RPMI7951 (cell line): ENCODE results near the gene RTN4RL1.

GRCh38 chr17:1461158-1461644 lies 5.2 kb upstream of the CRK start:
- RAMPAGE, long total RNA, result no peak

GRCh38 chr17:1533638-1534368 lies 17.4 kb upstream of the INPP5K start:
- RAMPAGE, long total RNA, result no peak

- RAMPAGE, long total RNA, result no peak
These were observed 9.6 kb downstream of the PITPNA start for GRCh38 chr17:1552821-1553467.

DNA sequence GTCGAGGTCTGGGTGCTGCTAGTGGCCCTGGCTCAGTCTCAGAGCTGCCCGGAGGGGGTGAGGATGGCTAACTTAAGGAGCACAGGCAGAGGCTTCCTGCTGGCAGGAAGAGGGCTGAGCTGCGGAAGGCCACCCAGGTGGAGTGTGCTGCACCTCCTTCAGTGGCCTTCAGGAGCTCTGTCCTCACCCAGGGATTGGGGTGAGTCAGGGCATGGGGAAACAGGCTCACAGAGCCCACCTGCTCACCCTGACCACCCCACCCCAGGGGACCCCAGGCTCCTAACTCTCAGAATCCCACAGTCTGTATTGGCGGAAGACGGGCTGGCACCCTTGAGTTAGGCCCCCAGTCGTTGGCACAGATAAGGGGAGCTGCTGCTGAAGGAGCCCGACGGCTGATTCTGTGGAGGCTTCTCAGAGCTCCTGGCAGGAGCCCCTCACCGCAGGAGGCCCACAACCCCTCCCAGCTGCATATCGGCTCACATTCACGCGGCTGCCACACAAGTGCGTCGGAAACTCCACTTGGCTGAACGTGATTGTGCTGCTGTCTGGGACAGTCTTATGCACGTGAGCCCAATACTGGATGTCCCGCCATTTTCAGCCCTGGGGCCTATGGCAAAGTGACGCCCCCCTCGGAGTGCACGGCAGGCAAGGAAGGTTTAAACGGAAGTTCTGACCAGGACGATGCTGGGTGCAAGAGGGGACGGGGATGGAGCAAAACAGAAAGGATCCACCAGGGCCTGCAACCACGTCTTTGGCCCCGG lies 8.6 kb upstream of the PITPNA start:
- RAMPAGE, long total RNA, result no peak

GRCh38 chr17:1577105-1578006 lies 14.8 kb upstream of the PITPNA start:
- RAMPAGE, long total RNA, result no peak

DNA sequence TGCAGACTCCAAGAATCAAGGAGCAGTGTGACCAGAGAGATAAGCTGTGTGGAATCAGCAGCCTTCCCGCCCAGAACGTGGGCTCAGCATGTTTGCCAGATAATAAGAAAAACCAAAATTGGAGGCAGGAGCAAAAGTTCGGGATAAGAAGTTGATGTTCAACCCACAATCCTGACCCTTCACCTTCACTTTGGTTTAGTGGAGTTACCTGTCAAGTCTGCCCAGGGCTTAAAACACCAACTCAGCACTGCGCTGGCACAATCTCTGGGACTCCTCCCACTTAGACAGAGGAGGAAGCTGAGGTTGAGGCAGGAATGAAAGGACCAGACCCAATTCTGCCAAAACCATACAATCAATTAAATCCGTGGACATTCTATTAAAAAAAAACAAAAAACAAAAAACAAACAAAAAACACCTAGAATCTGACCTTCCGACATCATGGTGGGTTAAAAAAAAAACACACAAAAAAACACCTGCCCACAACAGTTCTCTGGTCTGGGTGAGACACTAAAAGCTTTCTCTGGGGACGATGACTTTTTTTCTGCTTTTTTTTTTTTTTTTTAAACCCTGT lies 2.9 kb downstream of the SLC43A2 start:
- RAMPAGE, long total RNA, result no peak

- RAMPAGE, long total RNA, result no peak
These were observed 1.2 kb downstream of the SLC43A2 start for GRCh38 chr17:1627134-1628089.

DNA sequence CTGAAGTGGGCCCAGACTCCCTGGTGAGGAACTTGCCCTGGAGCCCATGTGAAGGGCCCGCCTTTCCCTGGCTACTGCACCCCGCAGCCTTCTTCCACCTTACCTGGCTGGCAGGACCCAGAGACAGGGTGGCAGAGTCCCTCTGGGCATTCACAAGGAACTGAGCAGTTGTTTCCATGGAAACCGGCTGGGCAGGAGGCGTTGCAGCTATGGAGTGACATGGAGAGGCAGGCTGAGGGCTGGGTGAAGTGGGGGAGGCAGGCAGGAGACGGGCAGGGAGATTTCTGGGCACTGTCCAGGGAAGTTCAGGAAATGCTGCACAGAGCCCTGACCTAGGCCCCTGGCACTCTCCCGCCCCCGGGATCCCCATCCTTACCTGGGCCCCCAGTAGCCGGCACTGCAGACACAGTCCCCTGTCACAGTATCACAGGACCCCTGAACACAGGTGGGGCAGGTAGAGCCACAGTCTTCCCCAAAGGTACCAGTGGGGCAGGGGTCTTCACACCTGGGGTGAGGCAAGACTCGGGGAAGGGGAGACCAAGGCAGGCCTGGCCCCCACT lies 5.9 kb downstream of the SCARF1 start:
- RAMPAGE, long total RNA, result no peak

GRCh38 chr17:1644827-1645546 lies 545 bp downstream of the SCARF1 start:
- RAMPAGE, long total RNA, result no peak

GRCh38 chr17:1669348-1669876 lies 15.3 kb downstream of the PRPF8 start:
- RAMPAGE, long total RNA, result no peak

- RAMPAGE, long total RNA, result no peak
These were observed 8.2 kb downstream of the PRPF8 start for GRCh38 chr17:1676407-1676881.

DNA sequence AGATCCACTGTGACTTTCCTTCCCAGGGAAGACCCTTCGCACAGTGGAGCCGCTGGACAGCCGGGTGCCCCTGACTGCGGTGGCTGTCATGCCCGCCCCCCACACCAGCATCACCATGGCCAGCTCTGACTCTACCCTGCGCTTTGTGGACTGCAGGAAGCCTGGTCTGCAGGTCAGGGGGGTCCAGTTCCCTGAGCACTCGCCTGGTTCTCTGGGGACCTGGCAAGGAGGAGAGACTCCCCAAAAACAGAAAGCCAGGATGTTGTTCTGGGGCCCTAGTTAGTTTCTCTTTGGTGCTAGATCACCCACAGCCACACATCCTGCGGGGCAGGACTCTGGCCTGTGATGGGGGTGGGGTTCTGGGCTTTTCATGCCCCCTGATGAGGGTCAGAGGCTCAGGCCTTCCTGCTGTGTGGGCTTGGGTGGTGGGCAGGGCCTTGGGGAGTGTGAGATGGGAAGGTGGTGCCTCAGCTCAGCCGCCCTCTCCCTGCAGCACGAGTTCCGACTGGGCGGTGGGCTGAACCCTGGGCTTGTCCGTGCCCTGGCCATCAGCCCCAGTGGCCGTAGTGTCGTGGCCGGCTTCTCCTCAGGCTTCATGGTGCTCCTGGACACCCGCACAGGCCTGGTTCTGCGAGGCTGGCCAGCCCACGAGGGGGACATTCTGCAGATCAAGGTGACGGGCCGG lies 7.0 kb upstream of the SERPINF2 start:
- RAMPAGE, long total RNA, result no peak

GRCh38 chr17:1762920-1763663 lies 1.2 kb downstream of the SERPINF1 start:
- RAMPAGE, long total RNA, result no peak

DNA sequence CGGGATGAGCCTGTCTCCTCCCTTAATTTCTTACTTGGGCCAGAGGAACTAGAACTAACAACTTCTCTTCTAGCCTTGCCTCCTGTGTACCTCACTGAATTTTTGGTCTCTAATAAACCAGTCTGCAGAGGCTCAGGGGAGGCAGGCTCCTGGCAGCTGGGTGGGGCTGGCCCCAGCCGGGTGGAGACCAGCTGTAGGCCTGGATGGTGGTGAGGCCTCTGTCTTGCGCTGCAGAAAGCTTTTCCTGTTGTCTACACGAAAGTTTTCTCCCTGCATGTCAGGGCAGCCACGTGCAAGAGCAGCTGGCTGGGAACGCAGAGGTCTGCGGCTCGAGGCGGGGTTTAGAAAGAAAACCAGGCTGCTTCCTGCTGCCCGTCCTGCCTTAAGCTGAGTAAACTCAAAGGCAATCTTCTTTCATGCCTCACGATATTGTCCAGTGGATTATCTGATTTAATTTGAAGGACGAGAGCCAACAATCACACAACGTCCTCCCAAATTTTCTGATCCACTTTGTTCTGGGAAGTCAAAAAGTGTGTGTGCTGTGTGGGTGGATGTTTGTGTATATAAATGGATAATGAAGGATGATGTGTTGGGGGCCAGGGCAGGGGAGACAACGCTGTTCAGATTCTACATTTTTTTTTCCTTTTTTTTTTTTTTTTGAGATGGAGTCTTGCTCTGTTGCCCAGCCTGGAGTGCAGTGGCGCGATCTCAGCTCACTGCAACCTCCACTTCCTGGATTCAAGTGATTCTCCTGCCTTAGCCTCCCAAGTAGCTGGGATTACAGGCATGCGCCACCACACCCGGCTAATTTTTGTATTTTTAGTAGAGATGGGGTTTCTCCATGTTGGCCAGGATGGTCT lies 2.6 kb downstream of the SERPINF1 start:
- RAMPAGE, long total RNA, result no peak

DNA sequence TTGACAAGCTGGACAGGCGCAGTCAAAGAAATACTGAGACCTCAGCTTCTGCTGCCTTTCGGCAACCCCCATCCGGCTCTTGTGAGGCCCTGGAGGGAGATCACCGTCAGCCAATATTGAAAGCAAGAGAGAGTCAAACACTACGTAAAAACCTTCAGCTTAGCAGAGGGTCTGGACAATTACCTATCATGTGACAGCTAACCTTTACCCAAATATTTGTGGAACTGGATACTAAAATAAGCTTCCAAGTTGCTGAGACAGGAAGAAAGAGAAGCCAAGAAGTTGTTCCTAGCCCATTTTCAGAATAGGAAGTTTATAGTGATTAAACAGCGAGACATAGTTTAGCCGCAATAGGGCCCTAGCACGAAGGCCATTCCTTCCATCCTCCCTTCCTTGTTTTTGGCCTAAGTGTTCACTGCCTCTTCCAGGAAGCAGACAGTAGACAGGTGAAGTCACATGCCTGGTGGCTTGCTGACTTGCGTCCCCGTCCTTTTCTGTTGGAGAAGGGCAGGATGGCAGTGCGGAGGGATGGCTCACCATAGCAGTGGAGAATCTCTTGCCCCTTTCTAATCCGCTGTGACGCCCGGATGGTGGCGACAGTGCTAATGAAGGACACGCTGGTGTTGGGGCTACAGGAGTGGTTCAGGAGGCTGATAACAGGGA lies 25.2 kb downstream of the SERPINF1 start:
- RAMPAGE, long total RNA, result no peak

DNA sequence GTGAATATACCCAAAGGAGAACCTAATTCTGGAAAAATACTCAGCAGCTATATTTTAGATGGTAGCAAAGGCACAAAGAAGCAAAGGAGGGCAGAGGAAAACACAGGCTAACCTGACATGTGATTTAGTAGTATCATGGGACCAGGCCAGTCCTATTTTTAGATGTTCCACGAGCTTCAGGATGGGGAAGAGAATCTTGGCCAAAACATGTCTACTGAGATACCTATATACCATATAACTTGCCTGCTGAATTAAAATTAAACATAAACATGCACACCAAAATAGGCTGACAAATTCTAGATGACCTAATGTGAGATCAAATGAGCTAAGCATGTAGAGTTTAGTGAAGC lies 32.9 kb downstream of the SMYD4 start:
- RAMPAGE, long total RNA, result no peak

- RAMPAGE, long total RNA, result no peak
These were observed 6.0 kb downstream of the SMYD4 start for GRCh38 chr17:1823659-1824152.

DNA sequence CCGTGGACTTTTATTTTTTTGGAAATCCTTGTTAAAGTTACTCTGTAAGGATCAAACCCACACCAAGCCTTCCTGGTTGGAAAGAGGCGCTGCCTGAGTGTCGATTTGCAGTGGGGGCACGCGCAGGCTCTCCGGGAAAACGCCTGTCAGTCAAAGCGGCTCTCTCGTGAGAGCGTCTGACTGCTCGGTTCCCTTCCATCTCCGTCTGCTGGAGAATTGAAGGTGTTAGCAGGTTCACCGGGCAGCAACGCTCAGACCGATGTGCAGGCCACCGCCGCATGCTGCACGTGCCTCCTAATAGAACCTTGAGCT lies 75.3 kb downstream of the RPA1 start:
- RAMPAGE, long total RNA, result no peak

DNA sequence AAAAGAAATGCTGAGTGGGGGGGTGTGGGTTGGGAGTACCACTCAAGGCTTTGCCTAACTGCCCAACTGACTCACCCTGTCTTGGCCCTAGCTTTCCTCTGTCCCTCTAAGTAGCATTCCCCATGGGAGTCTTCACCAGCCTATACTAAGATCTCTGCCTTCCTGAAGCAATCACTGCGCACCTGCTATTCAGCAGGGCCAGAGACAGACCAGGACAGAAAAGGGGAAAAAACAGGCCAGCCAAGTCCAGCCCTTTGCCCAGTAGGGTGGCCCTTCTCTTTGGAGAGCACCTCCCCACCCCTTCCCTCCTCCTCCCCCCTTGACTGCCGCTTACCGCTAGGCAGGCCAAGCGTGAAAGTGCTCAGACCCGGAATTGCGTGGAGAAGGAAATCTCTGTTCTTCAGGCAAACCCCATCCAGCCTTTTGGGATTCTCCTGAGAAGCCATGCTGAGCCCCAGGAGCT lies 45.6 kb downstream of the RTN4RL1 start:
- RAMPAGE, long total RNA, result no peak

- RAMPAGE, long total RNA, result no peak
These were observed at the start of gene RTN4RL1 for GRCh38 chr17:2024746-2026021. RTN4RL1 (minus strand) TSS chr17:2025334.